Body of pancreas (tissue), 2 donors: ENCODE measurements around a stretch of chr12.

- PRO-cap = no peak
- RAMPAGE, long total RNA, 2 experiments = no peak in any of the 2 experiments
Observed at GRCh38 chr12:46213511-46214170, 55.2 kb downstream of the SLC38A1 start.

DNA sequence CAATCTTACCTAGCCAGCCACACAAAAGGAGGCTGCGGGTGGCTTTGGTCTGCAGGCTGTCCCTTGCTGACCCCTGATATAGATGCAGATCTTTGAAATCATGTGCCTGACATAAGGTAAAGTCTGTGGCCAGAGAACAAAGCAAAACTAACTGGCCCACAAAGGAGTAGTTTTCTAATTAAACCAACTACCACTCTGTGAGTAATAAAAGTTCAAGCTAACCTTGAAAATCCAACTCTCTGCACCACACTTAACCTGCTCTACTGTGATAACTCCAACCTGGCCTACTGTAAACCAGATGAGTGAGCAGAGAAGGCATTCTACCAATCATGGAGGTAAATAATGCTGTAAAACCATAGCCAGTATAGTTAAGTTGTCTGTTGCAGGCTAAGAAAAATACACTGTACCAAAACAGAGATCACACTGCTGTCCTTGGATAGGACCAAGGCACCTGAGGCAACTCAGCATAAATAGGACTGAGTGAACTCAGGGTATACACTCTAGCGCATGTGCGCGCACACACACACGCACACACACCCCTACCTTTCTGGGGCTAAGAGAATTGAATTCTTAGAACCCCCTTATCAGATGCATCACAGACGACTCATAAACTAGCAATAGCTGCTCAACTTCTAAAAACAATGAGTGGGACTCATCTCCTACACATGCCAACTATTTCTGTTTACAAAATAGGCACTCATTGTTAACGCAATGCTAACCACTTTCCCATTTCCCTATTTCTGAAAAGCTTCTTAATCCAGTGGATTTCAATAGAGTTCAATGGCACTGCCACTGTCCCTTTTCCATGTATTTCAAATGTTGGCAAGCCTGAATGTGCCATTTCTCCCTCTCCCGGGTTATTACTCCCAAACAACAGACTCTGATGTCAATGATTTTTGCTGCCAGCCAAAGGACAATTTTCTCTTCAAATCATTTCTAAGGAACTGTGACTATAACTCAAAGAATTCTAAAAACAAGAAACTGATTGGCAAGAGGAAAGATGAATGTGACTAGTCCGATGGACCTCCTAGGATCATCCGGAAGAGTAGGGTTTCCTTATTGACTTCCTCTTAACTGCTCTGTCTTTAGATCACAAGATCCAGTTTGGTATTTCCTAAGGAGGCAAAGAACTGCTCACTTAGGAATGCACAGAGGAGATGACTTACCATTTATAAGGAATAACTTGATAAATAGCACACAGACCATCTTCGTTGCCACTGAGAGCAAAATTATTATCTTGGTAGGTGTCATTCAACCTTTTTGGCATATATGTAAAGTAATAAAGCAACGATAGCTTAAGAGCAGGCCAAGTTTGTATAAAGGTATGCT lies 48.9 kb downstream of the SLC38A1 start:
- PRO-cap = no peak
- RAMPAGE, long total RNA, 2 experiments = no peak in any of the 2 experiments

GRCh38 chr12:46266808-46267634 lies 1.8 kb downstream of the SLC38A1 start:
- PRO-cap = unidirectional peak, plus-strand start at chr12:46267252; bidirectional peak, plus-strand start at chr12:46267343, minus-strand start at chr12:46267366; bidirectional peak, plus-strand start at chr12:46267422, minus-strand start at chr12:46267409
- RAMPAGE, long total RNA, 2 experiments = start-site peak on the minus strand in 1 of 2 experiments, at chr12:46267218-46267614 at its widest, 9 reads per replicate

DNA sequence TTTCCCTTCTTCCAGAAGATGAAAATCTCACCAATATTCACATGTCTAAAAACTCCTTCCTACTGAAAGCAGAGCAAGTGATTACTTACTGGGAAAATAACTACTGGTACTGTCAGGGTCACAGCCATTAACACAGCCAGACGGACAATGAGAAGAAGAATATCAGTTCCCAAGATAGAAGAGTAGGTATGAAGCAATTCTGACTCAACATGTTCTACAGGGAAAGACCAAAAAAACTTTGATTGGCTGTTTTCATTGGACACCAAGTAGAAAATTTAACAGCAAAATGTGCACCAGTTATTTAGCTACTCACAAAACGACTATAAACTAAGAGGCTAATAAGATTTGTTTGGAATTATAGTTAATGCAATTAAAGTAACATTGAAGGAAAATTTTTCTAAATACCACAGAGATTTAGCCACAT lies 9.6 kb downstream of the SLC38A2 start:
- PRO-cap = no peak
- RAMPAGE, long total RNA, 2 experiments = no peak in any of the 2 experiments

DNA sequence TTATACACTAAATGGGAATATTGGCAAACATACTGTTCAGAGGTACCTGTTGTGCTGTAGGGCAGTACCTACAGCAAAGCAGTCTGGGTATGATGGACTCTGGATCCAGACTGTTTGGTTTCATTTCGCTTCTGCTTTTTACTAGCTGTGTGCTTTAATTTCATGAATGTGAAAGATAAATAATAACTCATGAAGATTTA lies 17.7 kb upstream of the SLC38A2 start:
- PRO-cap = no peak
- RAMPAGE, long total RNA, 2 experiments = no peak in any of the 2 experiments

DNA sequence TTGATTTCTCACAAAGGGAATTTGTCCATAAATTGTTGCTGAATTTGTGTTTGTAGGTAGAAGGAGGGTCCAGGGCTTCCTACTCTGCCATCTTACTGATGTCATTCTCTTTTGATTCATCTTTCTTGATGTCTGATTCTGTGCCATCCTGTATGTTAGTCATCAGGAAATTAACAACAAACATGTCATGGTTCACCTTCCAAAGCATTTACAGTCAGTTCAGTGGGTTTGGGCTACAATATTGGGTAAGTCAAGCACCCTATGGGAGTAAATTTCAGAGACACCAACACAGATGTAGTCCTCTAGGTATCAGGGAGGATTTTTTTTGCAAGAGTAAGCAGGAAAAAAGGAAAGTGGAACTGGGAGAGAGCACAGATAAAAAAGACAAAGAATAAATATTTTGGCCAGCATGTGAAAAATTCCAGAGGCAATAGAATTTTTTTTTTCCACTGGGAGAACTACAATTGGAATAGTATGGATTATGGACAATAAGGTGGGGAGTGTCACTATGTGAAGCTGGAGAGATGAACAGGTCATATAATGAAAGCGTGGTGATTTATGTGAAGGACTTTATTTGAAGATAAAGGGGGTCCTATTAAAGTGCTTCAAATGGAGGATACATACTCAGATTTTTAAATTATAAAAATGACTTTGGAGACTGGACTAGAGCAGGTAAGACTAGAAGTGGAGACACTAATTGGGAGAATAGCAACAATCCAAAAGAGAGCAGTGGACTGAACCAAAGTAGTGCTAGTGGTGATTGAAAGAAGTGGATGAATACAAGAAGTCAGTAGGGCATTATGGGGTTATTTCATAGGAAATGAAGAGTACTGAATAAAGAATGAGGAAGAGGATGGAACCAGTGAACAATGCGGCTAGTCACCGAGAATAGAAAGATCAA lies 135.5 kb upstream of the SLC38A2 start:
- PRO-cap = no peak
- RAMPAGE, long total RNA, 2 experiments = no peak in any of the 2 experiments

DNA sequence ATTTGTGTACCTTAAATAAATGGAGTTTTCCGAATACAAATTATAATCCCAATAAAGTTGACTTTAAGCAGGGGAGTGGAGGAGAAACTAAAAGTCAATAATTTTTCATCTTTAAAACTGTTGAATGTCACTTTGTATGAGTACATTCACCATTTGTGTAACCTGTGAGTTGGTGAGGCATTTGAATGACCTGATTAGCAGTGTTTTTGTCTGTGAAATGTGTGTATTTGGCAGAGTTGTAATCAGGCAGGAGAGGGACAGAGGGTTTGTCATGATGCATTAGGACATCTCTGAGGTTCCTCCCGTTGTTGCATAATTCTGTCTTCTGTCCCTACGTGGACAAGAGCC lies 208.8 kb downstream of the SLC38A4 start:
- PRO-cap = no peak
- RAMPAGE, long total RNA, 2 experiments = no peak in any of the 2 experiments

GRCh38 chr12:46620060-46620689 lies 205.6 kb downstream of the SLC38A4 start:
- PRO-cap = no peak
- RAMPAGE, long total RNA, 2 experiments = no peak in any of the 2 experiments

DNA sequence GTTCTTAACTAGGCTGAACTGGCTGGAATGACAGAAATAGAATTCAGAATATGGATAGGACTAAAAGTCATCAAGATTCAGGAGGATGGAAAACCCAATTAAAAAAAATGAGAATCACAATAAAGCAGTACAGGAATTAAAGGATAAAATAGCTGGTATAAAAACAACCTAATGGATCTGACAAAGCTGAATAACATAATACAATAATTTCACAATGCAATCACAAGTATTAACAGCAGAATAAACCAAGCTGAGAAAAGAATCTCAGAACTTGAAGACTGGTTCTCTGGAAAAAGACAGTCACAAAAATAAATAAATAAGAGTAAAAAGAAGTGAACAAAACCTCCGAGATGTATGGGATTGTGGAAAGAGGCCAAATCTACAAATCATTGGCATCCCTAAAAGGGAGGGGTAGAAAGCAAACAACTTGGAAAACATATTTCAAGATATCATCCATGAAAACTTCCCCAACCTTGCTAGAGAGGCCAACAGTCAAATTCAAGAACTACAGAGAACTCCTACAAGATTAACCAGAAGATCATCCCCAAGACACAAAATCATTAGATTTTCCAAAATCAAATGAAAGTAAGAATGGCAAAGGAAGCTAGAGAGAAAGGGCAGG lies 186.5 kb downstream of the SLC38A4 start:
- PRO-cap = no peak
- RAMPAGE, long total RNA, 2 experiments = no peak in any of the 2 experiments

- PRO-cap = no peak
- RAMPAGE, long total RNA, 2 experiments = no peak in any of the 2 experiments
Observed at GRCh38 chr12:46738171-46738998, 87.4 kb downstream of the SLC38A4 start.

DNA sequence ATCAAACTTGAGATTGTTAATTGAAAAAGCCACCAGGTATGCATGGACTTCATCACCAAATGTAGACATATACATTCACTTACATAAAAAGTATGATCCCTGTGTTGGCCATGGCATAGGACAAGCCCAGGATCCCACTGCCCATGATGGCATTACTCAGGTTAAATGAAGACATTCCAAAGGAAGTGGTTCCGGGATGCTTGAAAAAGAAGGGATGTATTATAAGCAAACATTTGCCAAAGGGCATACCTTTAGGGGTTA lies 38.0 kb downstream of the SLC38A4 start:
- PRO-cap = unidirectional peak, plus-strand start at position 186 of the sequence
- RAMPAGE, long total RNA, 2 experiments = no peak in any of the 2 experiments

- PRO-cap = no peak
- RAMPAGE, long total RNA, 2 experiments = no peak in any of the 2 experiments
Observed at GRCh38 chr12:46796121-46796553, 29.7 kb downstream of the SLC38A4 start.

DNA sequence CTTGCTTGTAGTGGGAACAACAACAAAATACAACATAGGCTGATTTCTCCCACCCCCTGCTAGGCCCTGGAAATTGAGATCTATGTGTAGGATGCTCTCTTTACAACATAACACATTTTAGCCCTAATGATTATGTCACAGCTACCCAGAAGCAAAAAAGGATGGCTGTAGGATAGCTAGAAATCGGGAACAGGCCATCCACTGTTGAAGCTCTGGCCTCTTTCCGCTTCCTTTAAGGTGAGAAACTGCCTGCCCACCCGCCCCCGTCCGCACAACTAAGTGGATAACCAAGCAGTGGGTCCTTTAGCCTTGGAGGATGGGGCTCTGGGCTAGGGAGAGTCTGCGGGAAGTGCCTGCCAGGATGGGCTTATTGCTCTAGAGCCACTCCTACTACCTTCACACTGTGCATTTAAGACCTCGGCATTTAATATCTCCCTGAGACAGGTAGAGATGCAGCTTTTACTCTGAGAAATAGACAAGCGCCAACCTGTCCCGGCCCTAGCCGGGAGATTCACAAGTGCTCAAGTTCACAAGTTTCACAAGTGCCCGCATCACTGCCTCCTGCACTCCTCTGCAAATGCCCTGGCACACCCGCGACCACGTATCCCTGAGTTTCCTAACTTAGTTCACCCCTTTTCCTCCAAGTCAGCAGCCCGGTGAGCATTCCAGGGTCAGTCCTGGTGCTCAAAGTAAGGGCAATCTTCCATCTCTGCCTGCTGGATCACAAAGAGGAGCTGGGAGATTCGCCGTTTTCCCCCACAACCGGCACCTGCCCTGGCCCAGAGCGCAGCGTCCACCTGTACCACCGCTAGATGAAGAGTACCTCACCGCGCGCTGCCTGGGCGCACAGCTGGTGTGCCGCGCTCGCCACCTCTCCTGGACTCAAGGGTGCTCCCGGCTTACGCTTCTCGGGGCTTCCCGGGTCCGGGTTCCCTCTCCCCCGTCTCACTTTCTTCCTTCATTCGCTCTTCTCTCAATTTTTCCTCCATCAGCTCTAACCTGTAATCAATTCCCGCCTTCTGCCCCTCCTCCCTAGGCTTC lies 4.9 kb upstream of the SLC38A4 start:
- PRO-cap = no peak
- RAMPAGE, long total RNA, 2 experiments = no peak in any of the 2 experiments

DNA sequence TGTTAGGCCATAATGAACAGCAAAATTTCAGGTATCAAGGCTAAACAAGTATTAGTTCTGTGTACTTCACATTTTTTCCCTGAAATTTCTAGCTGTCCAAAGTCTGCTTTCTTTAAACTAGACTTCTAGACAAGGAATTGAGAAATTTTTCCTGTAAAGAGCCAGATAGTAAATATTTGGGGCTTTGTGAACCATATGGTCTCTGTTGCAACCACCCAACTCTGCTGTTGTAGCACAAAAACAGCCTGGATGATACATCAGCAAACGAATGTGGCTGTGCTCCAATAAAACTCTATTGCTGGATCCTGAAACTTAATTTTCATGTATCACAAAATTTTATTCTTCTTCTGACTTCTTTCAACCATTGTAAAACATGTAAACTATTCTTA lies 95.9 kb upstream of the SLC38A4 start:
- PRO-cap = no peak
- RAMPAGE, long total RNA, 2 experiments = no peak in any of the 2 experiments

GRCh38 chr12:46965645-46966103 lies 113.7 kb upstream of the PCED1B start:
- PRO-cap = no peak
- RAMPAGE, long total RNA, 2 experiments = no peak in any of the 2 experiments

GRCh38 chr12:47068434-47069141 lies 10.8 kb upstream of the PCED1B start:
- PRO-cap = no peak
- RAMPAGE, long total RNA, 2 experiments = no peak in any of the 2 experiments

GRCh38 chr12:47075328-47075846 lies 4.0 kb upstream of the PCED1B start:
- PRO-cap = no peak
- RAMPAGE, long total RNA, 2 experiments = no peak in any of the 2 experiments

- PRO-cap = no peak
- RAMPAGE, long total RNA, 2 experiments = no peak in any of the 2 experiments
Observed at GRCh38 chr12:47085677-47086491, 6.1 kb upstream of the AMIGO2 start.

- PRO-cap = no peak
- RAMPAGE, long total RNA, 2 experiments = no peak in any of the 2 experiments
Observed at GRCh38 chr12:47193742-47194187, 114.0 kb upstream of the AMIGO2 start.

GRCh38 chr12:47207139-47207662 lies 127.4 kb upstream of the AMIGO2 start:
- PRO-cap = no peak
- RAMPAGE, long total RNA, 2 experiments = no peak in any of the 2 experiments